ENCODE results near the gene IL13.

- PRO-cap: no peak
These were observed 45.5 kb downstream of the SLC22A5 start for GRCh38 chr5:132415090-132415398.

DNA sequence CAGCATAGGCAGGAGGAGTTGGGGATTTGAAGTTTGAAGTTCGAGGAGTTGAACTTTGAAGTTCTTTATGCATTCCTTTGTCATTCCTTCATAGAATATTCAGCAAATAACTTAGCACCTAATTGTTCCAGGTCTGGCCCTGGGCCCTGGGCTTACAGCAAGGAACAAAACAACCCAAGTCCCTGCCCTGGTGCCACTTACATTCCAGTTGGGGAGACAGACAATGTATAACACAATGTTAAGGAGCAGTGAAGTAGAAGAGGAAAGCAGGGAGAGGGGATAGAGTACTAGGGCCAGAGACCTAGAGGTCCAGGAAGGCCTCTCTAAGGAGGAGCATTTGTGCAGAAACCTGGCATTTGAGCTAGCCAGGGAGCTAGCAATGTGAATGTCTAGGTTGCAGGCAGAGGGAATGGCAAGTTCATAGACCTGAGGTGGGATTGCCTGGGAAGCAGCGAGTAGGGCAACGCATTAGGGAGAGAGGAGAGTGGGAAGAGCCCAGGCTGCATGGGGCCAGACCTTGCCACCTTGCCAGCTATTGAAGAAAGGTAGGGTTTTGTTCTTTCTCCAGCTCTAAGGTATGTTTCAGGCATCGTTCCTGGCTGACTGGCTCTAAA is 53.8 kb downstream of the SLC22A5 start:
- PRO-cap: no peak

DNA sequence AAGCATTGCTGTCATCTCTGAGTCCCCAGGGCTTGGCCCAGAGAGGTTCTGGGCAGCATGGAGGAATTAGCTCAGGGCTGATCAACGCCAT is 1.1 kb upstream of the IRF1 start:
- PRO-cap: no peak

DNA sequence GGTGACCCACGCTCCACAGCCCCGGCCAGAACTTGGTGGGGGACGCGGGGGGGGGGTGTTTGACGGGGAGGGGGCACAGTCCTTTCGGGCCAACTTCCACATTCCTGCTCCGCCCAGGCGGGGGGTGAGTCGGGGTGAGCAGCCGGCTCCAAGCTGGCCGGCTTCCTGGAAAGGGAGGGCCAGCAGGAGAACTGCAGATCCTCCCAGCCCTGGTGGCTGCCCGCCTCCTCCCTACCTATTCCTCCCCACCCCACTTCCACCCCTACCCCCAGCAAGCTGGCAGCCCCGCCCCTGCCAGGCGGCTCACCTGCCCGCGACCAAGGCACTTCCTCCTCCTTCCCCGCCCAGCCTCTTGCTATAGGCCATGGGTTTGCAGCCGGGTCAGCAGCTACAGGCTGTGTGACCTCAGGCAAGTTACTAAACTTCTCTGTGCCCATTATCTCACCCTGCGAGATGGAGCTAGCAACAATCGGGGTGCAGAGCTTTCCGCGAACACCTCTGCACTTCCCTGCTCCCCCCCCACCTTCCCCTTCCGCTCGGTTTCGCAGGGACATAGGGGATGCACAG is 5.6 kb upstream of the IRF1 start:
- PRO-cap: bidirectional peak, plus-strand start at position 163 of the sequence, minus-strand start at position 167 of the sequence; bidirectional peak, plus-strand start at position 465 of the sequence, minus-strand start at position 354 of the sequence

- PRO-cap: no peak
These were observed 11.4 kb upstream of the IRF1 start for GRCh38 chr5:132501901-132502535.

- PRO-cap: no peak
These were observed 12.5 kb upstream of the IRF1 start for GRCh38 chr5:132502934-132503559.

GRCh38 chr5:132579657-132580214 is 23.0 kb downstream of the RAD50 start:
- PRO-cap: no peak

DNA sequence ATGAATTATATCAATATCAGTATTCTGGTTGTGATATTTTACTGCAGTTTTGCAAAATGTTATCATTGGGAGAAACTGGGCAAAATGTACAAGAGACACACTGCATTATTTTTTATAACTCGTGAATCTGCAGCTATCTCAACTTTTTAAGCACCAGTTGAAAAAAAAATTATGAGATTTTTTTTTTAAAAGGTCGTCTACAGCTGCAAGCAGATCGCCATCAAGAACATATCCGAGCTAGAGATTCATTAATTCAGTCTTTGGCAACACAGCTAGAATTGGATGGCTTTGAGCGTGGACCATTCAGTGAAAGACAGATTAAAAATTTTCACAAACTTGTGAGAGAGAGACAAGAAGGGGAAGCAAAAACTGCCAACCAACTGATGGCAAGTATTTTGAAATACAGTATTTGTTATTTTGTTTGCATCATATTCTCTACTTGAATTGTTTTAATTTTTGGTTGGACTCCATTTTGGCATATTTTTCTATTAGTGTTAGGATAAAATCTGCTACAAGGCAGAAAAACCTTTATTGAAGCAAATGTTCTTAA is 31.8 kb downstream of the RAD50 start:
- PRO-cap: no peak

DNA sequence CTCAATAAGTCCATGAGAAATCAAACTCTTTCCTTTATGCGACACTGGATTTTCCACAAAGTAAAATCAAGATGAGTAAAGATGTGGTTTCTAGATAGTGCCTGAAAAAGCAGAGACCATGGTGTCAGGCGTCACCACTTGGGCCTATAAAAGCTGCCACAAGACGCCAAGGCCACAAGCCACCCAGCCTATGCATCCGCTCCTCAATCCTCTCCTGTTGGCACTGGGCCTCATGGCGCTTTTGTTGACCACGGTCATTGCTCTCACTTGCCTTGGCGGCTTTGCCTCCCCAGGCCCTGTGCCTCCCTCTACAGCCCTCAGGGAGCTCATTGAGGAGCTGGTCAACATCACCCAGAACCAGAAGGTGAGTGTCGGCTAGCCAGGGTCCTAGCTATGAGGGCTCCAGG is at the start of gene IL13:
IL13 (plus strand) TSS at position 177 of the 407 bp plus-strand sequence.
- PRO-cap: no peak

- PRO-cap: no peak
These were observed 647 bp downstream of the CCNI2 start for GRCh38 chr5:132747701-132748445.

DNA sequence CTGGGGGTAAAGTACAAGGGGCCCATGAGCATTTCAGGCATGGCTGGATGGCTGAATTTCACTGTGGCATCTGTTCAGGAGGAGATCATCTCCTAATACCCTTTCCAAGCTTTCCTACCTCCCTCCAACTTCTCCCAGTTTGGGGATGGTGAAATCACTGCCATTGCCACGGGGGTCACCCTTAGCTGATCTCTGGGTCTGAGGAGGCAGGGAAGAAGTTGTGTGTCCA is 2.6 kb downstream of the CCNI2 start:
- PRO-cap: no peak

DNA sequence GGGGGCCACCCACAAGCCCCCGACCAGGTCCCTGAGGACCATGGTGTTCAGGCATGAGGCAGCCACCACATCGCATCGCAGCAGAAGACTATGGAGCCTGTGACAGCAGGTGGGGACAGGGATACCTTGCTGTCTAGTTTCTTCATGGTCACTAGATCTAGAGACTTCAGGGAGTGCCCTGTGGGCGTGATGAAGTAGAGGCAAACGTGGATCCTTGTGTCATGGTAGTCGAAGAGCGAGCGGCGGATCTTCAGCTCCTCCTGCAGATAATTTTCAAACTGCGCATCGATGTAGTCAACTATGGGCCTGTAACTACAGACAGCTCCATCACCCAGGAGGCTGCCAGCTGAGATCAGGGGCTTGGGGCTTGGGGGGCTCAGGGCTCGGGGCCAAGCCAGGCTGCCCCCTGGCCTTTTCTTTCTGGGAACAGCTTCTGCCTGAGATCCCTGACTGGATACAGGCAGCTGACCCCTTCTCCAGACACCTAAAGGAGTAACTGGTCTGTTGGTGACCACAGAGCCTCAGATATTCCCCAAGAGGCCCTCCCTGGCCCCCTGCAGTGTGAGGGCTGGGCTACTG is 13.4 kb downstream of the SEPTIN8 start:
- PRO-cap: no peak

GRCh38 chr5:132841530-132842009 is 11.1 kb upstream of the SHROOM1 start:
- PRO-cap: no peak

DNA sequence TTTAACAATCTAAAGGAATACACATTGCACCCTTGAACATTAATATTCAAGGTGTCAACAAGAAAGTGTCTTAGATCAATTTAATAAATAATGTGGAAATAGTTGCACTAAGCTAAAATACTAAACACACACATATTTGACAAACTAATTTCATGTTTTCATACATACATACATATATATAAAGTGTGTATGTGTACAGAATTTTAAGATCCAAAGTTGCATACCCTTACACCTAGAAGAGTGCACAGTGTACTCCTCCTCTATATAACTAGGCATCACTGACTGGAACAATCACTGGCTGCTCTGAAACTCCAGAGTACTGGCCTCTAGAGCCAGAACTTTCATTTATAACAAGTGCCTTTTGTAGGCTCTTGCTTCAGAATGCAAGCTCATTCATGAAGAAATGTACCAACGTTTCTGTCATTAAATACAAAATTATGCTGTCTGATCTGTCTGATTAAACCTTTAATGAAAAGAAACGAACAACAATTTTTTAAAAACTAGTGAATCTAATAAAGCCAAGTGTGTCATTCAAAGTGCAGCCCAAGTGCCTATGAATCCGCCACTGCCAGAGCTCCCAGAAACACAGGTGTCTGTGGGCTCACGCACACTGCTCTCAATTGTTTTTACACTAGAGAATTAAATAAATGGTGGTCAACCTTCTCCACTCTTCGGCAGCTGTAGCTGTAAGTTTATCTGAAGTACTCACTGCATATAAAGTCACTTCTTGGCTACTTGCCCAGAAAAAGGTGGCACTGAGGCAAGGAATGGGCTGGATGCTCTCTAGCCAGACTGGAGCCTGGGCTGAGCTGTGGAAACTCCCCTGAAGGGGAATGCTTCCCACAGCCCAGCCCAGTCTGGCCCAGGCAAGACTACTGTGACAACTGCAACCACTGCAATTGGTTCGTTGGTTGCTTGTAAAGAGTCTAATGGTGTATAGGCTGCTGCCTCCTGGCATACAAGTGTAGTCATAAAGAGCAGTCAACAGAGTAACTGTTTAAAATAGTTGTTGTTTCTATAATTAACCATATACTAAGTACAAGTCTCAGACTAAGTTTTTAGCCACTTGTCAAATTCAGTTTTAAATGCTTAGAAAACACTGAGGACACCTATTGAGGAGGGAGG is 4.3 kb downstream of the LEAP2 start:
- PRO-cap: no peak

GRCh38 chr5:132883673-132883930 is 10.1 kb downstream of the LEAP2 start:
- PRO-cap: no peak

DNA sequence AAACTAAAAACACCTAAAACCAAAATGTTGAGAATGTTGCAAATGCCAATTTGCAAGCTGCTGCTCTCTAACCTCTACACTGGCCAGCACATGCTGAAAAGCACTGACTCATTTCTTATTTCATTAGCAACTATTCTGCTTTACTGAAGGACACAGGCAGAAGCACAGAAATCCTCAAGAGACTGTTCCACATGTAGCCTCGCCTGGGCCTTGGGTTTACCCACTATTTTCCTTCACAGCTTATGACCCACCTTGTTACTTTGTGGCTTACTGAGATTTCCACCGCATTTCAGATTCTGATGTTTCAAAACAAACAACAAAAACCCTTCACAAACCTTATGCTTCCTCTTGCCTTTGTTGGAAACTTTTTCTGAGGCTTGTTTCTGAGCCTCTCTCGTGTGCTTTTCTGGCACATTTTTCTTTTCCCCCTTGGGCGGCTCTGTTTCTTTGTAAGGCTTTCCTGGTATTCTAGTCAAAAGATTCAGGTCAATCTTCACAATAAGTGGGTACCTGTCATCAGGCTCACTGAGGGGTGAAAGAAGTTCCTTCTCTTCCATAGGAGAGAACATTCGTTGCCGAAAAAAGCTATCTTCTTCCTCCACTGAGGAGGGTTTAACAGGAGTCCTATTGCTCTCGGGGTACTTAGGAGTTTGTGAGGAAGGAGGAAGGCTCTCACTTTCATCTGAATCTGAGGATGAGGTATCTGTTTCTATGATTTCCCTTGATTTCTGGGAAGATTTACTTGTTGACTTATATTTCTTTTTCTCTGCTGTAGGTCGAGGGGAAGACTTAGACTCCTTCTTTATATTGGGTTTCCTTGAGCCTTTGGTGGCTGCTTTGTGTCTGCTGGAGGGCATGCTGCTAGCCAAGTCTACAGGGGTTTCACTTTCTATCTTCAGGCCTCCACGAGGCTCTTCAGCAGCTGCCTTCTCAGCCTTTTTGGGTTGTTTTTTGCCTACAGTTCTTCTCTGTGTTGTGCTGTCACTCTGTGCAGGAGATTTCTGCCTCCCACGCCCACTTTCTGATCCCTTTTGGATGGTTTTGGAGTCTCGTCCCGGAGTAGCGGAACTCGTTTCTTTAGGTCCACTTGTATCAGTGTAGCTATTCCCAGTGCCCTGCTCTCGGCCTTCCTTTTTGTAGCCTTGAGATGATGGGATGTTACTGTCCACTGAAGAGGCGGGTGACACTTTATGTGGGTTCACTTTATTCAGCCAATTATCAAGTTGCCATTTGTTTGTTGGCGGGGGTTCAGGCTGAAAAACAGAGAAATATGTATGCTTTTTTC is 23.0 kb downstream of the LEAP2 start:
- PRO-cap: no peak

- PRO-cap: no peak
These were observed 4.7 kb downstream of the AFF4 start for GRCh38 chr5:132958693-132959096.

DNA sequence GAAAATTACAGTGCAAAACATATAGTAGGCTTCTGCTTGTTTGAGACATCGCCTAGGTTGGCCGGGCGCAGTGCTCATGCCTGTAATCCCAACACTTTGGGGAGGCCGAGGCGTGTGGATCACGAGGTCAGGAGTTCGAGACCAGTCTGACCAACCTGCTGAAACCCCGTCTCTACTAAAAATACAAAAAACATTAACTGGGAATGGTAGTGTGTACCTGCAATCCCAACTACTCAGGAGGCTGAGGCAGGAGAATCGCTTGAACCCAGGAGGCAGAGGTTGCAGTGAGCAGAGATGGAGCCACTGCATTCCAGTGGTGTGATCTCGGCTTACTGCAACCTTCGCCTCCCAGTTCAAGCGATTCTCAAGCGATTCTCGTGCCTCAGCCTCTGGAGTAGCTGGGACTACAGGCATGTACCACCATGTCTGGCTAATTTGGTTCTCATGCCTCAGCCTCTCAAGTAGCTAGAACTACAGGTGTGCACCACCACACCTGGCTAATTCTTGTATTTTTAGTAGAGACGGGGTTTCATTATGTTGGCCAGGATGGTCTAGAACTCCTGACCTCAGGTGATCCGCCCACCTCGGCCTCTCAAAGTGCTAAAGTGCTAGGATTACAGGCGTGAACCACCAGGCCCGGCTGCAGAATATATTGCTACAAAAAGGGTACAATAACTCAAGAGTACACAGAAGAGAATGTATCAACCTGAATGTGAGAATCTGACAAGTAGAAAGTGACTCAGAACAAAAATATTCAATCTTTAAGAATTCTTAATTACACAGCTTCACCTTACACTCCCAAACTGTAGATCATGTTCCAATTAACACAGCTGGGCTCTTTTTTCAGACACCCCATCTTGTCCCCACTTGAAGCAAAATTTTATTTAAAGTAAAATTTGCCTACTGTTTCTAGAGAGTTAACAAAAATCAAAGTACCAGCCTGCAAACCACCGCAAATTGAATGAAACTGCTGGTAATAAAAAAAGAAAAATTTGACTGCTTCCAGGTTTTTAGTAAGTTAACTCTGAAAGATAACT is 2.2 kb downstream of the AFF4 start:
- PRO-cap: no peak

DNA sequence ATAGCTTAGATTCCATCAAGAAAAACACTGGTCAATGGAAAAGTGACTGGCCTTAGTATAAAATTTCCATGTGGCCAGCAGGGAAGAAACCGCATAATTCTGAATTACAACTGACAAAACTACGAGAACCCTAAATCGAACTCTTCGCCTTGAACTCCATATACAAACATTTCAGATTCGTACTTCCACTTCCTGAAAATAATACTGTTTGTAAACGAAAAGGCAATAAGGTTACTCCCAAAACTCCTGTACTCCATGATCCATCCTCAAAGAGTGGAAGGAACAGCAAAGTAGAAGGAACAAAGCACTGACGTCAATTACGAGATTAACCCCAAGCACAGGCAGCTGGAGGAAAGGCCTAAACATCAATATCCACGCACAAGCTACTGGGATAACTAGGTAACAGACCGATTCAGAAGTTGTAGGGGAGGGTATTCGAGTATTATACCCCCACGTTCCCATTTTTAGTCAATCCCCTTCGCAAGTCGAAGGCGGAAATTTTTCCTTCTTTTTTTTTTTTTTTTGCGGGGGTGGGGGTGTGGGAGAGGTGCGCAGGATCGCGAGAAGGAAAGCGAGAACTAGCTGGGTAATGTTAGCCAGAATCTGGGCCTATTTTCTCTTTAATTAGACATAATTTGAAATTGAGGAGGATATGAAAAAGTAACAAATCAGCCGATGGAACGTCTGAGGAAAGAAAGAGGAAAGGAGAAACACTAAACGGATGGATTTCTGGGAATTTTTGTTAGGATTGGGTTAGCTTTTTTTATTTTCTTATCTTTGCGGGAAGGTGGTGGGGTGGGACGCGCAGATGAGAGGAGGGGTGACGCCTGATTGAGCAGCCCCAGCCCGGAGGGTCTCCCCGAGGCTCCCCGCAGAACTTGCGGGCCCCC is 892 bp downstream of the AFF4 start:
- PRO-cap: bidirectional peak, plus-strand start at position 269 of the sequence, minus-strand start at position 275 of the sequence

DNA sequence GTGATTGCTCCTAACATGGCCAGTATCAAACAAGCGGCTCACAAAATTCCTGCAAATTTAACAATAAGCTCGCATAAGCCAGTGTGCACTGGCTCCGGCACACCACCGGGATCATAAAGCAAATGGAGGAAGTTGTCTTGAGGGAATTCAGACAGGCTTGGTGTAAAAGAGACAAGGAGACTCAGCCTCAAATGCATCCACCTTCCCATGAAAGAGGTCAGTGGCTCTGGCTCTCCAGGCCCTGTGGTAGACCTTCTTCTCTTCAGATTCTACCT is 109.1 kb downstream of the FSTL4 start:
- PRO-cap: no peak